Measurements from ENCODE around the gene CCDC141.

- PRO-cap, 3 experiments, result no peak in any of the 3 experiments
These were observed 87.5 kb downstream of the TTN start for GRCh38 chr2:178719703-178720241.

- PRO-cap, 3 experiments, result no peak in any of the 3 experiments
These were observed 77.4 kb downstream of the TTN start for GRCh38 chr2:178729891-178730230.

DNA sequence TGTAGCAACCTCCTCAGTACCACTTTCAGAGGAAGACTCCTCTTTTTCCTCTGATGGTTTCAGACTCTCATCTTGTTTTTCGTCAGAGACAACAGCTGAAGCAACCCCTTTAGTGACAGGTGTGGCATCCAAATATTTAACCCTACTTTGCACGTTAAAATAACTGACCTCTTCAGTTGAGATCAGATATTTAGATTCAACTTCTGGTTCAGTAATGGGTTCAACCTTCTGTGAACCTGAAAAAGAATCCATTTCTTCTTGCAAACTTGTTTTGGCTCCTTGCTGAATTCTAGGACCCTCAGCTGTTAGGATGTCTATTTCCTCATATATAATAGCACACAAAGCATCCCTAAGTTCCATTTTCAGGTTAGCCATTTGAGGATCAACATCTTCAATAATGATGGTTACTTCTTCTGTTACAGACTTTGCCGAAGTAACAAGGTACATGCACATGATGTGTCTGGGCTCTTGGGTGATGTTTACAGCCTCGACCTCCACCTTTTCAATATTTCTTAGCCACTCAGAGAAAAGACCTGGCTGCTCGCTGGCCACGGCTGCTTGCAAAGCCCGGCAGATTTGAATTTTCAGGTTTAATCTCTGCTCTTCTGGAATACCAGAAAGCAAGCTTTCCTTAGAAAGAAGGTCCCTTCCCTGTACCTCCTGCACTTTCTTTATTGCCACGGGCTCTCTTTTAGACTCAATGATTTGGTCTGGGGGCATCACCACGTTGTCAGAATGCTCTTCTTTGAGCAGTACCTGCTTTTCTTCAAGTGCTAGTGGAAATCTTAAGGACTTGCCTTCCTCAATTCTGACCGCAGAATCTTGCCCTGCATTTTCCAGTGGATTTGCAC lies 67.5 kb downstream of the TTN start:
- PRO-cap, 3 experiments, result no peak in any of the 3 experiments

DNA sequence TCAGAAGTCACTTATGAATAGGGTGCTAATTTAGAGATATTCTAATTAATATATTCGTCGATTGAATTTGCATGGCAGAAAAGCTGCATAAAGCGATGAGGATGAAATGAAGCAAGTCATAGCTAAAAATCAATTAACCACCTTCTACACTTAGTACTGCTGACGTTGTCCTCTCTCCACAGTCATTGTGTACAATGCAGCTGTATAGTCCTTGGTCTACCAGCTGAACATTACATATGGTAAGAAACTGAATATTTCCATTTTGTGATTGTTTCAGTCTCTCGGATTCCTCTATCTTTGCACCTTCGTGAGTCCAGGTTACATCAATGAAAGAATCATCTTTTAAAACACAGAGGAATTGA lies 51.2 kb downstream of the TTN start:
- PRO-cap, 3 experiments, result no peak in any of the 3 experiments

DNA sequence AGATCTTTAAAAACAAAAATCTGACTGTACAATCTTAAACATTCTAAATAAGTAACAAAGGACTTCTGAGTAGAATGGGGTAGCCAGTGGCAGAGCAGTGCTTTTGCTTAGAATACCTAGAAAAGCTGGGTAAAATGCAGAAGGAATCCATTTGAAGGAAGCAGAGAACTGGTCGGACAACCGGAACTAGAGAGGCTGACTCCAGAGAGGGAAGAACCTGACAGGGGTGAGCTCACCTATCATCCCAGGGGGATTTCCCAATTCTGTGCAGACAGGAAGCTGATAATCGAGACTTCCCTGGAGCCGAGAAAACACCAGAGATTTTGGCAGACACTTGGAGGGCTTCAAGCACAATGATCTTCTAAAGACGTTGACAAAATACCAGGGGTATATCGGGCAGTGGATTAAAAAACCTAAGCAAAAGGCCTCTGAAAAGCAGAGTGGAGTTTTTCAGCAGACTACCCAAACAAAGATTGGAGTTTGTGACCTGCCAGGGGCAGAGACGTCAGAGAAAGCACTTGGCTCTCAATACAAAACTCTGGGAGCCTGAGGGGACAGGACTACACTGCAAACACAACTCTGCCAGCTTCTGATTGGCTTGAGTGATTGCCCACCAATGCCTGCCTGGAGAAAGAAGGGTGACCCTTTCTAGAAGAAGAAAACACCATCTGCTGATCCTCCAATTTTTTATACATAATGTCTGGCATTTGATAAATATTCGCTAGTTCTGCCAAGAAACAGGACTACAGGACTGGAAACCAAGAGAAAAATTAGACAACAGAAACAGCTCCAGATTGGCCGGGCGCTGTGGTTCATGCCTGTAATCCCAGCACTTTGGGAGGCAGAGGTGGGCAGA lies 67.5 kb upstream of the TTN start:
- PRO-cap, 3 experiments, result no peak in any of the 3 experiments

- PRO-cap, 3 experiments, result no peak in any of the 3 experiments
These were observed at the start of gene CCDC141 for GRCh38 chr2:179049001-179050406. Gene CCDC141, minus strand, starts transcription at chr2:179050137.

- PRO-cap, 3 experiments, result no peak in any of the 3 experiments
These were observed 267.2 kb downstream of the ZNF385B start for GRCh38 chr2:179594305-179594576.

GRCh38 chr2:179981334-179982054 lies 25.6 kb downstream of the CWC22 start:
- PRO-cap, 3 experiments, result no peak in any of the 3 experiments

- PRO-cap, 3 experiments, result no peak in any of the 3 experiments
These were observed 118.2 kb upstream of the CWC22 start for GRCh38 chr2:180125350-180125703.

DNA sequence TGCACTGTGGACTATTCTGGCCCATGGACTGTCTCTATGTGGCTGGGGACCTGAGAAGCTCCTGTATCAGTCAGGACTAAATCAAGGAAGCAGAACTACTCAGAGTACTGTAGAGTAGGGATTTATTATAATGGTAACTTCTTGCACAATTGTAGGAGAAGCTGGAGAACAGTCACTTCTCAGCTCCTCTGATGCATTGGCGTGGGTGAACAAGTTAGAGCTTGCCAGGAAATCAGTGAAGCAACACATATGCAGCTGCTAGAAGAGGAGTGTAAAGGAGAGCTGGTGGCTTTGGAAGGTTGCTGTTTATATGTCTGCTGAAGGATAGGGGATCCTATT lies 215.5 kb upstream of the CWC22 start:
- PRO-cap, 3 experiments, result no peak in any of the 3 experiments

DNA sequence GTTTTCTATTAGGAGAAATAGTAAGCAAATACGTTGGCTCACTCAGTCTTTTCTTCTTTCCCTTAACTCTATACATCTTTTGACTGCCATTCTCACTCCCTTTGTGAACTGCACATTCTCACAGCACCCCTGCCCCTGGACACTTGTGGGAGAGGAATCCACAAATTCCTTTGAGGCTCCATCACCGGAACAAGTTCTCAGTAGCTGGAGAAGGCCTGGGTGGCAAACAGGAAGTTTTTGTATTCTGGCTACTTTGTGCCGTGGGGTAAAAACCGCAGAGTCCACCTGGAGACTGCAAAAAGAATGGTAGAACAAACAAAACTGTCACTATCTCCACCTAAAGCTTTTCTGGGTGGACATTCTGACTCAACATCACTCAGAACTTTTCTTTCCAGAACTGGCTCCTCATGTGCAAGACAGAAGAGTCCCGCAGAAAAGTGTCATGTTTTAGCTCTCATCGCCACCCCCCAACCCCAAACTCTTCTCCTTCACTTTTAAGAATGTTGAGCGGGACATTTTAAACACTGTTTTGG lies 964 bp upstream of the UBE2E3 start:
- PRO-cap, 3 experiments, result no peak in any of the 3 experiments

- PRO-cap, 3 experiments, result no peak in any of the 3 experiments
These were observed 144.1 kb downstream of the UBE2E3 start for GRCh38 chr2:181124517-181124935.

GRCh38 chr2:181678101-181678920 lies 2.0 kb downstream of the NEUROD1 start:
- PRO-cap, 3 experiments, result no peak in any of the 3 experiments

- PRO-cap, 3 experiments, result no peak in any of the 3 experiments
These were observed 30.2 kb upstream of the ITPRID2 start for GRCh38 chr2:181861309-181861725.

- PRO-cap, 3 experiments, result no peak in any of the 3 experiments
These were observed 17.9 kb downstream of the PDE1A start for GRCh38 chr2:182408881-182409458.

DNA sequence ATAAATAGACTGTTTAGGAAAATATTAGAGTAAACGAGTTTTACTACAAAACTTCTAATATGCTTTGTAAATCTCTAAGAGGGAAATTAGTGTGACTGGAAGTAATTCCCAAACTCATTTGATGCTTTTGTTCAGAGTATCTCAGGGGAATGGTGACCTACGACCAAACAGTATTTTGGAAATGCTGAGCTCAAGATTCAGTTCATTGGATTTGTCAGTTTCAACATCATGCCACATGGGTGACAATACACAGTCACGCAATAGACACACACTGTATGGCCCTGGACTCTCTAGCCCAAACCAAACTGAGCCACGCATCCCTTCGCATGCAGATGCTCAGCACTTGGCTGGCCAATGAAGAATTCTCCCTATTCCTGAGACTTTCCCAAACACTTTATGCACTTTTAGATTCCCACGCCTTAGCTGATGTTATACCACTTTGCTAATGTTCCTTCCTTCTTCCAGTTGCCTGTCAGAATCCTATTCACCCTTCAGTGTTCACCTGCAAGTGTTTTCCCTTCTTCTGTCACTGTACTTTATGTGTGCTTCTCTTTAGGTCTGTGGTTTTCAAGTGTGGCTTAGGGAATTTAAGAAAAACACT lies 10.0 kb downstream of the PDE1A start:
- PRO-cap, 3 experiments, result no peak in any of the 3 experiments

DNA sequence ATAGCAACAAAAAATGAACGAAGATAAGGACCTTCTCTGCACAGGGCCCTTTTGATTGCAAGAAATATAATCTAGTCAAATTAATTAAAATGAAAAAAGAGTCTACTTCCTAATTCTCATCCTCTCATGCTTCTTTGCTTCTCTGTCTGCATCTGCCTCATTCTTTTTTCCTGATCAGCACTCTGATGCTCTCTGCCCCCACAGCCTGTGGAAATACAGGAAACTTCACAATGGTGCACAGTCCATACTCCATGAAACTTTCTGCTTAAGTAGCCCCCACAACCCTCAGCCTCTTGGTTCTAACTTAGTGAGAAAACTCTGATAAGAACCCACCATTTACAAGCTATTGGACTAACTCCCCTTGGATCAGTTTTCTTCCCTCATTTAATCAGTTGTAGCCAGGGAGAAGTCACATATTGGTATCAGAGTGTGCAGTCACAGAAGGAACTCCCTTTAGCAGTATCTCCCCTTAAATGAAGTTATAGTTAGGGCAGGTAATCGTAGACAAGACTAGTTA lies 47.3 kb upstream of the FRZB start:
- PRO-cap, 3 experiments, result no peak in any of the 3 experiments

DNA sequence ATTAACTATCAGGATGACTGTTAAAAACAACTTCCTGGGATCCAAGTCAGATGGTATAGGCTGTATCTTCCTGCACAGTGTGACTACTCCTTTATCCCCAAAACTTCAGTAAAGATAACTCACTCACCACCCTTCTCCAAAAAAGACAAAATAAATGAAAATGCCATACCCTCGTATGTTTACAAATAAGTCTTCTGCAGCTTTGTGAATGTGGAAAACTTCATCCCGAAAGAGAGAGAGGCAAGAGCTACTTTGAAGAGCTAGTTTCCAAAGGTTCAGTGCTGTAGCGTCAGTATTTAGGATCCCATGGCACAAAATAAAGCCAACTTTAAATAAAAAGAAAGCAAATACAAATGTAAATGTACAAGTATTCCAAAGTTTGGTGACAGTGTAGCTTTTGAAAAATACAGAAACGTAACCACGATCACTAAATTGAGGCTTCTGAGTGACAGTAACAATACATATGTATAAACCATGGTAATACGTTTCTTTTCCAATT lies 49.3 kb downstream of the NCKAP1 start:
- PRO-cap, 3 experiments, result no peak in any of the 3 experiments

DNA sequence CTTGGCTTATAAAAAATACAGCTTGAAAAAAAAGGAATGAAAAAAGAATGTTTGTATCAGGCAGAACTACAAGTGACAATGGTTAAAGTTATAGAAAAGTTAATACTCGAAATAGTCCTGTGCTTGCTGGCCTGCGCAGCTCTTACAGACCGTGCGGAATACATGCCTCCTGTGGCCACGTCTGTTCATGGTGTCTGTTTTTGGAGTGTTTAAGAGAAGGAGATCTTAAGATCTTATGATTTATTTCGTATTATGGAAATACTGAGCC lies 846 bp downstream of the DUSP19 start:
- PRO-cap, 3 experiments, result no peak in any of the 3 experiments

DNA sequence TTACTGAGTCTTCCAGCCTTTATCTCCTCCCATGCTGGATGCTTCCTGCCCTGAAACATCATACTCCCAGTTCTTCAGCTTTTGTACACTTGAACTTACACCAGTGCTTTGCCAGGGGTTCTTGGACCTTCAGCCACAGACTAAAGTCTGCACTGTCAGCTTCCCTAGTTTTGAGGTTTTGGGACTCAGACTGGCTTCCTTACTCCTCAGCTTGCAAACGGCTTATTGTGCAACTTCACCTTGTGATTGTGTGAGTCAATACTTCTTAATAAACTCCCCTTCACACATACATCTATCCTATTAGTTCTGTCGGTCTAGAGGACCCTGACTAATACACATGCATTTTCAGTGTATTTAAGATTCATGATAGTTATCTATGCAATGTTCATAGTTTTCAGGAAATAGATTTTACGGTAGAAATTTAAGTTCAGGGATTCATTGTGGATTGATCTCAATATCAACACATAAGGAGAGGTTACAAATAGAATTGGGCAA lies 35.8 kb upstream of the ZNF804A start:
- PRO-cap, 3 experiments, result no peak in any of the 3 experiments